Islet of Langerhans (tissue), 1 donor: ENCODE measurements around the genes ENAH and LEFTY1.

- RRBS: no CpG with 5 or more reads among the region's 2 CpGs
These were observed 7.2 kb downstream of the WDR26 start for GRCh38 chr1:224427326-224427847.

DNA sequence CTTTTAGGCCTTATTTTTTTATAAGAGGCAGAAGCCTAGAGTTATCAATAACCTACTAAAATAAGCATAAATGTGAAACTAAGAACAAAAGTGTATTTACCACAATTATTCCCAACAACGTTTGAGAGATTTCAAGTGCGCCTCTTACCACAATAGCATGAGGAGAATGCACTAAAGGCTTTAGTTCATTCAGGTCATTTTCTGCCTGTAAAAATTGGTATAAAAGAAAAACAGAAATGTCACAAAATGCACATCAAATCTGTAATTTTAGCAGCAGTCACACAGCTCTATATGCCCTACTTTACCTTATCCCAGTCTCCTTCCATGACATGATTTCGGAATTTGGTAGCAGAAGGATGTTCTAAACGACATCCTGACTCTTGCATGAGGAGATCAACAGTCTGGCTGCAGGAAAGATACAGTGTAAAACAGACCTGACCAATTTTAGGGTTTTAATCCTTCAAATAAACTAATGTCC lies 3.2 kb downstream of the WDR26 start:
- RRBS: no CpG with 5 or more reads among the region's 4 CpGs

DNA sequence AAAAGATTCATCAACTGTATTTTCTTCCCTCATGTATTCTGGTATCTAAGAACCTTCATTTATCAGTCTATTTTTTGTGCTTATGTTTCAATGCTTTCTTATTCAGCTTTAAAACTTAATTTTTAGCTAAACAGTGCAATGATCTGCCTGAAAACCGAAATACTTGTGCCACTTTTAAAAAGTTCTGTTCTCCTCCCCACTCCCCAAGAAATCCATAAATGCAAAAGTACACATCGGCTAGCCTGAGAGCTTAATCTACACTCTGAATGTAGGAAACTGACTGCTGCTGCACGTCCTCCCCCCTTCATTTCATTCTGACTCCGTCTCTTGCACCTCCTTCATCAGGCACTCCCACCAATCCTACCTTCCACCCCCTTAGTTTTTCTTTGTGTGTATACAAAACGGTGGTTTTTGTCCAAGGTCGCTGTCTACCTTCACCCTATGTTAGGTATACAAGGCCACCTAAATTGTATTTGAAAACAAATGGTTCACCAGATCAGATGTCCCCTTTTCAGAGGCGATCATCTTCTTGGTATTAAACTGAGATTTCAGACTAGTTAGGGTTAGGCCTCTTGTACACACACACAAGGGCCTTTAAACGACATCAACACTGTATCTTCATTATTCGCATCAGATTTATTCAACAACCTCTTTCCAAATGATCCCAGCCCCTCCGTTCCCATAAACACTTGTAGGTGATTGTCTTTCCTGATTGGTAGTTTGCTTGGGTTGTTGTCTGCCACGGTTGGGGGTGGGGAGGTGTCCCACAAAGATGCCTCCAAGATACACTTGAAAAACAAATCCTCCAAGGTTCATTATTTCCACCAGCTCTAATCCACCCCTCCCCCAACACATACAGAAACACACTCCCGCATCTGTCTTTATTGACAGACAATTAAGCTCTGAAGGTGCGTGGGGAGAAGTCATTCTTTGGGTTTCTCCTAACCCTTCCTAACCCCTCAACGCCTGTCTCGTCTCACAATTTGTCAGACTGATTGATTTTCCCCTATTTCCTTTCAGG lies 1.8 kb downstream of the WDR26 start:
- RRBS: no CpG with 5 or more reads among the region's 15 CpGs

DNA sequence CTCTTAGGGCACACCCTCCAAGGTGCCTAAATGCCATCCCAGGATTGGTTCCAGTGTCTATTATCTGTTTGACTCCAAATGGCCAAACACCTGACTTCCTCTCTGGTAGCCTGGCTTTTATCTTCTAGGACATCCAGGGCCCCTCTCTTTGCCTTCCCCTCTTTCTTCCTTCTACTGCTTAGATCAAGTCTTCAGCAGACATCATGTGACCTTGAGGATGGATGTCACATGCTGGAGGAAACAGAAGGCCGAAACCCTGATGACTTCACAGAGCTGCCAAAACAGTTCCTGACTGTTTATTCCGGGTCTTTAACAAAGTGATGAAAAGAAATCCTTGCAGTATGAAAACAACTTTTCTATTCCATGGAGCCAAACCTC lies 24.4 kb upstream of the WDR26 start:
- RRBS: no CpG with 5 or more reads among the region's 2 CpGs

GRCh38 chr1:225410963-225411806 lies 16.7 kb downstream of the LBR start:
- RRBS: no CpG with 5 or more reads among the region's 13 CpGs

GRCh38 chr1:225411807-225412398 lies 15.9 kb downstream of the LBR start:
- RRBS: no CpG with 5 or more reads among the region's 12 CpGs

- RRBS: no CpG with 5 or more reads among the region's 2 CpGs
These were observed 1.8 kb downstream of the LBR start for GRCh38 chr1:225426141-225426433.

GRCh38 chr1:225512582-225513242 lies 84.9 kb upstream of the LBR start:
- RRBS: no CpG with 5 or more reads among the region's 4 CpGs

GRCh38 chr1:225607911-225608573 lies 44.9 kb downstream of the ENAH start:
- RRBS: no CpG with 5 or more reads among the region's 6 CpGs

DNA sequence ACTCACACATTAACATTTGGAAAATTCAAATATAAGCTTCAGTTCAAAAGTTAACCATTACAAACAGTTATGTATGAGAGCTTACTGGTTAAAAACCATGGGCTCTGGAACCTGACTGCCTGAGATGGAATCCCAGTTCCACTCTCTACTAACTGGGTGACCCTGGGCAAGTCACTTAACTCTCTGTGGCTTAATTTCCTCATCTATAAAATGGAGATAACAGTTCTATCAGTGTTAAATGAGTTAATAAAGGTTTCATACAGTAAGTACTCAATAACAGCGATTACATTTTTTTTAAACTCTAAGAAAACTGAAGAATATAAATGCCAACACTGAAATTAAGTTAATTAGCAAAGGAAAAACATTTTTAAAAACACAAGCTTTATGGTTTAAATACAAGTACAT lies 12.4 kb downstream of the ENAH start:
- RRBS: no CpG with 5 or more reads among the region's 1 CpG

DNA sequence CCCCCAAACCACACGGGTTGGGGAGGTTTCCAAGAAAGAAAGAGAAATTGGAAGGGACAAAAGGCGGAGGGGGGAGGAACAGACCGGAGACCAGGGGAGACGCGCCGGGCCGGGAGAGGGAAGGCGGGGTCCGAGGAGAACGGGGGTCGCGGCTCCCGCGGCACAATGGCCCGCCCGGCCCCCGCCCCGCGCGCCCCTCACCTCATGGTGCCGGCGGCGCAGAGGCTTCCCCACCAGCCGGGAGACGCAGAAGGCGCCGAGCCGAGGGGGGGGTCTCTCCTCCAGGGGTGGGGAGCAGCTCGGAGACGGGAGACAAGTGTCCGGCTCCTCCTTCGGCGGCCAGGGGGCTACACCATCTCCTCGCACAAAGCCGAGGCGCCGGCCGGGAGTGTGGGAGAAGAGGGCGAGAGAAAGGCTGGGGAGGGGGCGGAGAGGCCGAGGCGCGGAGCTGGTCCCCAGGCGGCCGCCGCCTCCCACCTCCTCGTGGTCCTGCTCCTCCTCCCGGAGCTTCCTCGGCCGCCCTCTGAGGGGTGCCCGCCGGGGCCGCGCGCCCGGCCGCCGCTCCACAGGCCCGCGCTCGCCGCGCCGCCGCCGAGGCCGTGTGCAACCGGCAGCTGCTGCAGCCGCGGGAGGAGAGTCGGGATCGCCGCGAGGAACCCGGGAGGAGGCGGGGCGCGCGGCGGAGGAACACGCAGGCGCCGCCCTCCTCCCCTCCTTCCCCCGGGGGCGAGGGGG lies at the start of gene ENAH:
Gene ENAH (minus strand): TSS at position 639 of the 735 bp plus-strand sequence.
- RRBS: 3% methylated on average over 63 of the region's 85 CpGs

DNA sequence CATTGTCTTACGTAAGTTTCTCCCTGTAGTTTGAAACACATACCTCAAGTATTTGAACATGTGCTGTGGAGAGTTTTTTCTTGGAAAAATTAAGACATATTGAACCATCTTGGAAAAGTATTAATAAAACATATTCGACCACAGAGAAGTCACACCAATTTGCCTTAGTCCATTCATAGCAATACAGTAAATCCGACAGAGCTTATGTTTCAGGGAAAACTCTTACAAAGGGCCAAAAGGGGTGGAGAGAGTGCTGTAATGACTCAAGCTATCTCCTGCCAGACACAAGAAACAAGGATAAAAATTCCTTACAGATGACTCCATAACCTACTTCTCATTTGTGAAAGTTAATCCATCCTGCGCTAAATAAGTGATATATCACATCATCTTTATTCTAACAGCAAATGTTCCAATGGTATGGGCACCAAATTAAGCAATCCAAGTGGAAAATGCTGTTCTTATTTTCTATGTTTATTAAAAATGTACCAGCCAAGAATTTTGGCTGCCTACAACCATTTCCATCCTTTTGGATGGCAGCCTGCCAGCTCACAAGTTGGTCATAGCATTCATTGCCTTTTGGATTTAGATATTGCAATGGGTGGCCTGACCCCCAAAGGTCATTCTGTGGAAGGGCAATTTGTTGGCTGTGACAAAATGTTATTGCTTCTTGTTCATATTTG lies 2.6 kb upstream of the ENAH start:
- RRBS: no CpG with 5 or more reads among the region's 4 CpGs

DNA sequence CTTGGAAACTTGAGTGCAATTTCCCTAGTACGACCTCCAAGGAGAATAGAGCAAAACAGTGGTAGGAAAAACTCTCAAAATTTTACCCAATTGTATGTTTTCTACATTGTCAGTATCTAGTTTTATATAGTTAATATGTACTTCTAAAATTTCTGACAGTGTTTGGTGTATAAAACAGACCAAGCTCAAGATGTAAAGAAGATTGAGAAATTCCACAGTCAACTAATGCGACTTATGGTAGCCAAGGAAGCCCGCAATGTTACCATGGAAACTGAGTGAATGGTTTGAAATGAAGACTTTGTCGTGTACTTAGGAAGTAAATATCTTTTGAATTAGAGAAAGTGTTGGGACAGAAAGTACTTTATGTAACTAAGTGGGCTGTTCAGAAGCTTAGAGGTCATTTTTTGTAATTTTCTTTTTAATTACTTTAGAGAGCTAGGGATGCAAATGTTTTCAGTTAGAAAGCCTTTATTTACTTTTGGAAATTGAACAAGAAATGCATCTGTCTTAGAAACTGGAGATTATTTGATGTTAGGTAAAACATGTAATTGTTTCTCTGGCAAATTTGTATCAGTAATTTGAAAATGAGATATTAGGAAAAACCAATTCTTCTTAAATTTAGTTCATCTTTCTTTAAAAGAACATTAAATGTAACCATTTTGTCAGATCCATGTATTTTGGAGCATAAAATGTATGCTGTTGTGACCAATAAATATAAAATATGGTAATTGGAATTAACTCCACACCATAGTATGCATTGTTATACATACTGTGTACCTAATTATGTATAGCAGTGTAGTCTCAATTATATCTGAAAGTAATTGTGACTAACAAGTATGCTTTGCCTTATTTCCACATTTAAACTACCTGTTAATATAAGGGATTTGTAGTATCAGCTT lies 11.7 kb downstream of the SRP9 start:
- RRBS: no CpG with 5 or more reads among the region's 4 CpGs

GRCh38 chr1:225818208-225818671 lies 8.3 kb downstream of the EPHX1 start:
- RRBS: no CpG with 5 or more reads among the region's 7 CpGs

GRCh38 chr1:225844059-225844960 lies 34.4 kb downstream of the EPHX1 start:
- RRBS: no CpG with 5 or more reads among the region's 18 CpGs

- RRBS: no CpG with 5 or more reads among the region's 8 CpGs
These were observed 26.3 kb downstream of the TMEM63A start for GRCh38 chr1:225855870-225856310.

- RRBS: no CpG with 5 or more reads among the region's 18 CpGs
These were observed at the start of gene LEFTY1 for GRCh38 chr1:225888799-225889595. LEFTY1 (minus strand) TSS chr1:225889146.

GRCh38 chr1:225889657-225890211 lies 788 bp upstream of the LEFTY1 start:
- RRBS: no CpG with 5 or more reads among the region's 6 CpGs

GRCh38 chr1:226072405-226073071 lies 10.0 kb downstream of the H3-3A start:
- RRBS: no CpG with 5 or more reads among the region's 6 CpGs

- RRBS: no CpG with 5 or more reads among the region's 6 CpGs
These were observed 14.5 kb downstream of the H3-3A start for GRCh38 chr1:226077063-226077341.